Jejunum (tissue), 1 donor: Measurements from ENCODE around the genes REEP1, PLGLB2 and KRCC1.

DNA sequence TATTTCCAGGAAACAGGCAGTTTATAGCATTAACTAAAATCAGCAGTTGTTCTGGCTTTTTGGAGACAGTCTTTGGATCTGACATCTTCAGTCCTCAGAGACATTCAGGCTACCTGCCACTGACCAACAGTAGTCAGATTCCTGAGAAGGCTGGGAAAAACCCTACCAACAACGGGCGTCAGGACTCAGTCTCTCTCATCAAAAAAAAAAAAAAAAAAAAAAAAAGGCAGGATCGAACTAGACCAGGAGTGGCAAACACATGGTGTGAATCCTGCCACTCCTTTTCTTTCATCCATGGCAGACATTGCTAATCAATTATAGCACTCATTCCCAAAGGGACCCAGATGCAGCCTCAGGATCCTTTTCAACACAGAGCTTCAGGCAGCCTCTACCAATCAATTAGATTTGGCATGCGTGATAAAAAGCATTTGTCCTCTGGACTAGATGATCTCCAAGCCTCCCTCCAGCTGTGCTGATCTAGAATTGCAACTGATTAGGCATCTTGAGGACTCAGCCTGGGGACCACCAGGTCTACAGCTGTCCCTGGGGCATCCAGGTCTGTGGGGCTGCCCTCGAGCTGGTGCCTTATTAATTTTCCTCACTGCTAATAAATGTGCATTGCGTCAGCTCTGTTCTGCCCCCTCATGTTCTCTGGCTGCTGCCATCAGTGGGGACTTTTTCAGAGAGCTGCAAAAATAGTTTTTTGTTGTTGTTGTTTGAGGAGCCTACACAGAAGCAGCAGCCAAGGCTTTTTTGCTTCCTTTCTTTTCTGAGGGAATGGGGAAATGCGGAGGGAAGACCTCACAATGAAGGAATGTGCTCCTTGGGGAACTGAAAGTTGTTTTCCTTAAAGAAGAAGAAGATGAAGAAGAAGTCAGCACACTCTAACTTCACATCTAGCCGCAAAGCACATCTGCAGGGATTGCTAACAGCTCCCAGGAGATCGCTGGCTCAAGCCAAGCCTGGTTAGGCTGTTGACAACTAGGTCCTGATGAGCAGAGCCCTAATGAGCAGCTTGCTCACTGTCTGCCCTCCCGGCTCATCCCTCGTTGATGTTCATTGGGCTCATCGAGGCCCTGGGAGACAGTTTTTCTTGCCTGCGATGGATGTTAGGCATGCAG, 8.9 kb upstream of the ATOH8 start:
- PRO-cap: no peak

- PRO-cap: no peak
These were observed 4.8 kb downstream of the ATOH8 start for GRCh38 chr2:85758070-85759443.

GRCh38 chr2:85811031-85811862, 57.5 kb downstream of the ATOH8 start:
- PRO-cap: no peak

GRCh38 chr2:86041712-86042331, 63.9 kb downstream of the POLR1A start:
- PRO-cap: no peak

DNA sequence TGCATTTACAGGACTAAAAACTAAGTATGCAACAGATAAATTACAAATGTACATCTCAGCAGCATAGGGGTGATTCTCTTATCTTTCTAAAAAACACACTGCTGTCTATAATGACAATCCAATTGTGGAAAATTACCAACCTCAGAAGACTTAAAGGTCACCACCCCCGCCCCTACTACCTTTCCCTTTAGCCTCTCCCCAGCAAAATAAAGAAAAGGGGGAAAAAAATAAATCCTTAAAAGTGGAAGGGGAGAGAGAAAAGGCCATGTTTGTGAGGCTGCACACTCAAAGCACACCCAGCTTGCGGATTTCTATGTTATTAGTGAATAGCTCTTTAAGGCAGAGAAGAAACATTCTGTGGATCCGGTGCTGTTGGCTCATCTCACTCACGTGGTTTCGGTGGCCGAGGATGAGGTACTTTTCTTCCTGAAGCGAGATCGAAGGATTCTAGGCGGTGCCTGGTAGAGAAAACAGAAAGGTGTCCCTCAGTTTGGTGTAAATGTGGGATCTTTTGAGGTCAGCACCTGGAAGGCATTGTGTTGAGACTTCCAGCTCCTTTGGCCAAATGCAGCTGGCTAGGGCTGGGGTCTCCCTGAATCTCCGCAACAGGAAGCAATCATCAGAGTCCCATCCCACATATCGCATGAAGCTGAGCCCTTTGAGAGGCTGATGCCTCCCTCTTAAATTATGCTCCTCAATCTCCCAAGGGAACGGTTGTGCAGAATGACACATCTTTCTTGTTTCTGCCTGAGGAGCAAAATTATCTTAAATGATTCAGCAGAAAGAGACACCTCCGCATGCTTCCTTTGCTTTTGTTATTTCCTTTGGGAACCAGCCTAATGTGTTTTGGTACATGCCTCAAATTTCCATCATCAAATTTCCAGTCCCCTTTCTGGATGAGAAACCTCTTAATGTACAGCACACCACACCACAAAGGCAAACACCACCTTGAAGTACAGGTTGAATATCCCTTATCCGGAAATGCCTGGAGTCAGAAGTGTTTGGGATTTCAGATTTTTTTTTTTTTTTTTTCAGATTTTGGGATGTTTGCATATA, 17.7 kb downstream of the MRPL35 start:
- PRO-cap: no peak

- PRO-cap: no peak
These were observed 39.1 kb downstream of the MRPL35 start for GRCh38 chr2:86238251-86238812.

GRCh38 chr2:86337247-86338096, at the start of gene REEP1:
Gene REEP1 (minus strand): TSS chr2:86337626.
- PRO-cap: unidirectional peak, minus-strand start at chr2:86337349; unidirectional peak, minus-strand start at chr2:86337626

DNA sequence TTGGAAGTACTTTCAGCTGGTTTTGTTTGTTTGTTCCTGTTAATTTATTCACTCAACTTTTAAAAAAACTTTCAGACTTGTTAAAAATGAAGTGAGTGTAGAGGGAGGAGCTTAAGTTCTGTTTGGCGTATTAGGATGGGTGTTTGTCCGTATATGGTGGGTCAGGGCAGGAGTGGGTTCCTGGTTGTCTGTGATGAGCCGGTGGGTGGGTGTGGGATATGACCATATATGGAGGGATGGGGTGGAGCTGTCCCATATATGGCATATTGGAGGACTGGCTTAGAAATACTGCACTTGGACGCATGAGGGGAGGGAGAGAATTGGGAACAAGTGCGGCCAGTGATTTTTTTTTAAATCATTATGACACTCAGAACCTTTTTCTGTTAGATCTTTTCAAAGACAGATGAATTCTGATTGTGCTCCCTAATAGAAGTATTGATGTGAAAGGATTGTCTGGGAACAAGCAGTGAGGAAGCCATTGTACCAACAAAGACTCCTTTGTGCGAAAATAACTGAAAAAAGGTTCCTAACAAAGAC, 1.5 kb downstream of the KDM3A start:
- PRO-cap: no peak

DNA sequence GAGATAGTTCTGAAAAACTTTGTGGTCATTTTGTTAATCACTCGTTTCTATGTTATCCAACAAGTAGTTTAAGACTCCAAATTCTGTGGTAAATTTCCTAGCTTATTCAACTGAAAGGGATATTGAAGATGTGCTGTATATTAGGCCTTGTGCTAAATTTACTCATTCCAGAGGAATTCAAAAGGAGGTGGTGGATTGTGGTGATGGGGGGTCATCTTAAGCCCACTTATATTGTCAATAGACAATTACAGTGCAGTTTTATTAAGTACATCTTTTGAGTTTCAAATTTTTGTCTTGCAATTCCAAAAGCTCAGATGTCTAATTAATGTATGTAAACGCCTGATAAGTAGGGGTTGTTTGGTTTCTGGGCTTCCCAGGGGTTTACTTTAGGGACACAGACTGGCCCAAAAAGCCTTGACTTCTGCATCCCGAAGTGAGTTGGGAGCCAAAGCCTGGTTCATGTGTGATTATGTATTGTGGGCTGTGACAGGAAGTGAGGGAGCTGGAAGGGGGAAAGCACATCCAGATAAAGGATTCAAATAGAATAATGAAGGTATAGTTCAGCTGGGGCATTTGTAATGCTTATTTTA, 8.1 kb downstream of the KDM3A start:
- PRO-cap: no peak

GRCh38 chr2:86622197-86622837, 1.3 kb downstream of the RNF103 start:
- PRO-cap: no peak

DNA sequence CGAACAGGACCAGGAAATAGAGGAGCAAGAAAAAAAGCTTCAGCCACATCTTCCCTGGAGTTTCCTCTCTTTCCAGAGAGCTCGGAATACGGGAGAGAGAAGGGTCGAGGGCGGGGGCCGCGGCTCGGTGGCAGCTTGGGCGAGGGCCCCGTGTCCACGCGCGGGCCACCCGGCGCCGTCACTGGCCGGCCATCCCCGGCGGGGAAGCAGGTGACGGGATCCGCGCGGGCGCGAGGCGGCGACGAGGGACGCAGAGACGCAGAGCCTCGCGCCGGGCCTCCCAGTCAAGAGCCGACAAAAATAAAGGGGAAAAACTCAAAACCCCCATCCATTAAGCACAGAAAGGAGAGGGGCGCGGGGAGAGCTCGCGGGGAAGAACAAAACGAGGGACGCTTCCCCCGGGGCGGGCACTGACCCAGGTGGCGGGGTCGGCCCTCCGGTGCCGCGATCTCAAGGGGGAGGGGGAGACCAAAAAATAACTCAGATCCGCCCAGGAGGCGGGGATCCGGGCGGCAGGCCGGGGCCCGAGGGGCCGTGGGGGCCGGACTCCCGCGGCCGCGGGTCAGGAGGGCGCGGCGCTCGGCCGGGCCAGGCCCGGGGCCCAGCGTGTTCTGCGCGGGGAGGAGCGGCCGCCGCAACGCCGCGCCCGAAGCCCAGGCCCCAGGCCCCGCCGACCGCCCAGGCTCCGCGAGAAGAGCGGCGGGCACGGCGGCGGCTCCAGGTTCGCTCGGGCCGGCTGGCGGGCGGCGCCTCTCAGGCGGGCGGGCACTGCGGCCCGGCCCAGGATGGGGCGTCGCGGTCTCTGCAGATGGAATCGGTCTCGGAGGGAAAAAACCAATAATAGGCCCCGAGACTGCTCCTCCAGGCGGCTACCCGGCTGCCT, 586 bp downstream of the RNF103 start:
- PRO-cap: bidirectional peak, plus-strand start at position 233 of the sequence, minus-strand start at position 183 of the sequence

GRCh38 chr2:86785356-86785938, 5.3 kb downstream of the CD8A start:
- PRO-cap: no peak

GRCh38 chr2:86837248-86837667, 24.4 kb downstream of the CD8B start:
- PRO-cap: no peak

GRCh38 chr2:87075749-87076861, 54.5 kb upstream of the PLGLB1 start:
- PRO-cap: unidirectional peak, minus-strand start at chr2:87076341; unidirectional peak, minus-strand start at chr2:87076429; bidirectional peak, plus-strand start at chr2:87077045, minus-strand start at chr2:87076767

GRCh38 chr2:87501025-87501529, 246.8 kb upstream of the PLGLB2 start:
- PRO-cap: no peak

DNA sequence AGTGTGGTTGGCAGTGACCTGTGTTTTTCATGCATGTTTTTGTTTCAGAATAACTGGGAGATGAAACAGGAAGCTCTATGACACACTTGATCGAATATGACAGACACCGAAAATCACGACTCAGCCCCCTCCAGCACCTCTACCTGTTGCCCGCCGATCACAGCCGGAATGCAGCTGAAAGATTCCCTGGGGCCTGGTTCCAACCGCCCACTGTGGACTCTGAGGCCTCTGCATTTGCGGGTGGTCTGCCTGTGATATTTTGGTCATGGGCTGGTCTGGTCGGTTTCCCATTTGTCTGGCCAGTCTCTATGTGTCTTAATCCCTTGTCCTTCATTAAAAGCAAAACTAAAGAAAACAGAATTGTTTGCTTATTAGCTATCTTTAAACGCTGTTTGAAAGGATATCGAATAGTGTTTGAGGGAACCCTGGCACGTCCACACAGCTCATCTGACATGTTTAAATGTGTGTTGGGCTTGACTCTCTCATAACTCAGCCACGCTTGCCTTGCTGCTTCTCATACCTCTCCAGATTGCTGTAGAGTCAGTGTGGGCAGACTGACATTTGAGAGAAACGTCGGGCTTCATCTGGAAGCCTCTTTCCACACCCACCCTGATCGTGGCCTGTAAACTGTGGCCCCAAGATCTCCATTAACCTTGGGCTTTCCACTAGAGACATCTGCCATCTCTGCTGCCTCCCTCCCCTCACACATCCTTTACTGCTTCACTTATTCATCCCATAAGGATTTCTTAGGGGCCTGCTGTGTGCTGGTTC, 226.5 kb upstream of the PLGLB2 start:
- PRO-cap: no peak

DNA sequence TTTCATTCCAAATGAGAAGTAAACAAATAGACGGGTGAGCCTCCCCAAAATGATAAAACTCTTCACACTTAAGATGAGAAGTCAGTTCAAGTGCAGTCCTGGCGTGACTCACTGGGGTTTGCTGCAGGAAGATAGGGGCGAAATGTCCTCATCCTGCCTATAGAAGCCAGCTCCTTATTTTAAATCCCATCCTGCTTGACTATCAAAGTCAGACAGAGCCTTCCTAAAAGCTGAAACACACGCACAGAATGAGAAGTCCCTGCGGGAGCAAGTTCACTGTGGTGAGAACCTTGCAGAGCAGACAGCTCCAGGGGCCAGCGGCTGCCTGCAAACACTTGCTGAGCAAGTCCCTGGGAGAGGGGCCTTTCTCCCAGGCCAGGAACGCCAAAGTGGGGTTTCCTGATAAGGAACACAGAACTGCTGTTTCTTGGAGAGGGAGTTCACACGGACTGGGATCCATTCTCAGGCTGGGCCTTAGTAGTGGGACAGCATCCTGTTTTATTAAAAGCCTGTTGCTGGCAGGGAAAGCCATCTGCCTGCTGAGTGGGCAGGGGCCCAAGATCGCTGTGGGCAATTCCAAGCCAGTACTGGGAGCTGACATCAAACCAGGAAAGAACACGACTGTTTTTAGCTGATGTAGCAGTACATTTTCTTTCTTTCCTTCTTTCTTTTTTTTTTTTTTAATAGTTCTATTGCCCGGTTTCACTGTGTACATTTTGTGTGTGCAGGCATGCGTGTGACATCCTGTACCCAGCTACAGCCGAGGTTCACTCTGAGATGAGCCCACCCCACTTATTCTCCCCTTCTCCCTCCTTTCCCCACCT, 143.8 kb upstream of the PLGLB2 start:
- PRO-cap: no peak

GRCh38 chr2:87747754-87748253, at the start of gene PLGLB2:
Gene PLGLB2 (plus strand): TSS chr2:87748087.
- PRO-cap: no peak

GRCh38 chr2:88055046-88056264, at the start of gene KRCC1:
Gene KRCC1 (minus strand): TSS chr2:88055783.
- PRO-cap: bidirectional peak, plus-strand start at chr2:88055201, minus-strand start at chr2:88054966; bidirectional peak, plus-strand start at chr2:88055526, minus-strand start at chr2:88055445; bidirectional peak, plus-strand start at chr2:88055951, minus-strand start at chr2:88055763

DNA sequence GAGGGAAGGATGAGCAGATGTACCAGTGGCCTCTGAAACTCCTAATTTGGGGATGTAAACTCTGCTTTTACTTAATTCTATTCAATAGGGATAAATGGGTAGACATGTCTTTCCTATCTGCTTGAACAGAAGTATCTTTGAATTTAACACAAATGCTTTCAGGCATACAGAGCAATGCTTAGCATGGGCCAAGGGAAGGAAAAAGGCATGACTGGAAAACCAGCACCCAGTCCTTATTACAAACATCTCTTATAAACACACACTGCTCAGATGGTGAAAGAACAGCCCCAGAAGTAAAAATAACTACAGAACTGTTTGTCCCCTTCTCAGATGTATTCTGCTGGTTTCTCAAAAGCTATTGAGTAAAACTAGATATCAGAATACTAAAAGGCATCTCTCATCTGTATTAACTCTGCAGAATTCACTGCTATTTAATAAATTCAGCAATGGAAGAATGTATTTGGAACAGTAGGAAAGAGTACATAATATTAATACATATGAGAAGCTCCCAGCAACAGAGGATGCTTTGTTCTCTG, 4.5 kb upstream of the THNSL2 start:
- PRO-cap: no peak